Liver (tissue), 9 donors: ENCODE data around the genes NLRP1 and SLC2A4.

DNA sequence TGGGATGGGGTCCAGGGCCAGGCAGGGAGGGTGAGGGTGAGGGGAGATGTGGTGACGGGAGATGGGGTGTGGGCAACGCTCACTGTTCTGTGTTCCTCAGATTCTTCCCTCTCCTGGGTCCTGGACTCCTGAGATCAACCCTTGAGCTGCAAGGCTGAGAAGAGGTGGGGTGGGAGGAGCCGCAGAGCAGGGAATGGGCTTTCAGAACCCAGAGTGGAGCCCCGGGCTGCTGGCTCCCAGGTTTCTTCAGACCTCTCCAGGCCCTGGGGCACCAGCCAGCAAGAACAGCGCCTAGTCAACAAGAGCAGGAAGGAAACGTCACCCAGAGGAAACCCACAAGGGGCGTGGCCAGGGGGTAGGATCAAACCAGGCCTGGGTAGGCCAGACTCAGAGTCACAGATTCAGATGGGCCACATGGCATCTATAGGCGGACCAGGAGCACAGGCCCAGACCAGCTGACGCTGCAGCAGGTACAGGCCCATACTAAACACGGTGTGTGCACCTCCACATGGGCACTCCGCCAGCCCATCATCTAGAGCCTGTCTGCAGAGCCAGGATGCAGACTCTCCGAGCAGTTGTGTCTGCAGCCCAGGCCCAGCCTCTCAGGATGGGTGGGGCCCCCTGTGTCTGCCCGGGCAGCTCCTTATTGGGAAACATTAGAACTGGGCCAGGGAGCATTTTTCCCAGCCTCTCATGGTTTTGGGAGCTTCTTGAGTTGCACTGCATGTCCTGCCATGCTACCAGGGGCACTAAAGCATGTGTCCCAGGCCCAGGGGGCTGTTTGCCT, at the start of gene NLRP1:
Gene NLRP1, minus strand, starts transcription at position 300 of the 787 bp plus-strand sequence.
- PRO-cap, 5 experiments = peak in 5 of 5 experiments; most common plus-strand start position 390 of the sequence (in 2); most common minus-strand start position 265 of the sequence (in 5)
- RAMPAGE, long total RNA, 2 experiments = start-site peak on the minus strand in 1 of 2 experiments, centred at position 278 of the sequence, 94 reads per replicate
- RRBS = no CpG with 5 or more reads among the region's 13 CpGs

DNA sequence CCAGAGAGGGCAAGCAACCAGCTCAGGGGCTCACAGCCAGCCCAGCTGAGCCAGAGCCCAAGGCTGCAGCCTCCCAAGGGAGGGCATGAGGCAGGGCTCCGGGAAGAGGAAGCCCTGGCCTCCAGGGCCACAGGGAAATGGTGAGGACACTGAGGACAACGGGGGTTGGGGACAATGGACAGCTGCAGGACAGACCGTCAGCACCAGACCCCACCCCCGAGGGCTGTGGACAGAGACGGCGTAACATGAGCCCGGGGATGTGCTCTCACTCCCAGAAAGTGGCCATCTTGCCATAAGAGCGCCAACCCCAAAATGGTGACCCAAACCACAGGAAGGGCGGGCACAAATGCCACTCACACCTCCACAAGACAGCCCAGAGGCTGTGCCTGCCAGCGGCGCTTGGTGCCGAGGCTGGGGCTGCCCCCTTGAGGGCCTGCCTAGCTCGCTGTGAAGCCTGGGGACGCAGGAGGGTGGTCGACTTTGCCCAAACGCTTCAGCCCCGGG, 10.3 kb downstream of the PIMREG start:
- PRO-cap, 5 experiments = no peak in any of the 5 experiments
- RAMPAGE, long total RNA, 2 experiments = no peak in any of the 2 experiments
- RRBS = 36% methylated on average over 4 of the region's 17 CpGs

DNA sequence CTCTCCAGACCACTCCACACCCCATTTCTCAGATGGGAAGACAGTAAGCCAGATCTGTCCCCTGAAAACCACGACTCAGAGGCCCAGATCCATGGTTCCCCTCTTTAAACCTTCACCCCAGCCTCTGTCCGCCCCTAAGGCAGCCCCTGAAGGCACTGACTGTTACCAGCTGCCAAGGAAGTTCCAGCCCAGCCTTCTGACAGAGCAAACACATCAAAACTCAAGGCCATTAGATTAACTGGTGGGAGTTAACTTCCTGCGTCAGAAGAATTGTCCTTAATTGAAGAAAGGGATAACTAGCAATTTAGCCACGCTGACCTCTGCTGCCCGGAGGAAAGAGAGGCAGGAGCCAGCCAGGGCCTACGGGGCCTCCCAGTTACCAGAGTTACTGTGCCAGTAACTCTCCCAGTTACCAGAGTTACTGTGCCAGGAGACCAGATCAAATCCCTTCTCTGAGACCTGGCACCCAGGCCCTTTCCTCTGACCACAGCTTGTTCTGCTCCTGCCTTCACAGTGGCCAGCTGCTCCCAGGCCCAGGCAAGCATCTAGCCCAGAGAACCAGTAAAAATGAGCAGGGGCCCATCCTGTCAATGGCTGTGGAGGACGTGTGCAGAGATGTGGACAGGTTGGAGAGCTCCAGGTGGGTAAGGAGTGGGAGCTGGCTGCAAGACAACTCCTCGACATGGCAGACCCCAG, 2.6 kb upstream of the PITPNM3 start:
- PRO-cap, 5 experiments = peak in 2 of 5 experiments; most common plus-strand start position 331 of the sequence (in 1); most common minus-strand start position 157 of the sequence (in 2)
- RAMPAGE, long total RNA, 2 experiments = no peak in any of the 2 experiments
- RRBS = no CpG with 5 or more reads among the region's 8 CpGs

- PRO-cap, 5 experiments = peak in 5 of 5 experiments; most common plus-strand start chr17:6711319 (in 4); most common minus-strand start chr17:6711053 (in 3)
- RAMPAGE, long total RNA, 2 experiments = start-site peak on the plus strand in 1 of 2 experiments, at chr17:6711284-6711327 at its widest, 37 reads per replicate
- RRBS = no CpG with 5 or more reads among the region's 6 CpGs
Observed at GRCh38 chr17:6710836-6711384, 2.3 kb downstream of the SLC13A5 start.

DNA sequence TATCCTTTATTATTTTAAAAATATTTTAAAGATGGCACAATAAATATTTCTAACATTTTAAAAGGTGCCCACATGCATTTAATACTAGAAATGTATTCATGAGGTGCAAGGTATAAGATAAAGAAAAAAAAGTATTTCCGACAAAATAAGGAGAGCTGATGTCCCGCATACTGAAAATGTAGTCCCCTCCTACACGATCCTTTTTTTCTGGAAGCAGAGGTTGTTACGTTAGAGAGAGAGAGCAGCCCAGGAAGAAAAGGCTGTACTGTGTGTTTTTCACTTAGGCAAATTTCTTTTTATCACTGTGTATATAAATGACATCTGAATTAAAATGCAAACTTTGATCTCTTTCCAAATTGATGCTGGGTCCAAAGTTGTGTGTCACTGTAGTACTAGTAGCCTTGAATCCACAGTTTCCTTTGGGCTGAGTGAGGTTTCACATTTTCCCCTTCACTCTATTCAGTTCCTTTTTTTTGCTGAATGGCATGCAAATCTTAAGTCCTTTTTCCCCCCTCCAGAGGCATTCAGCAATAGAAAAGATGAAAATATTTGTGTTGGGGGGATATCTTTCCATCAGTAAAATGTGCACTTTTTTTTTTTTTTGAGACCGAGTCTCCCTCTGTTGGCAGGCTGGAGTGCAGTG, 7.6 kb upstream of the SLC13A5 start:
- PRO-cap, 5 experiments = peak in 1 of 5 experiments; most common minus-strand start position 209 of the sequence (in 1)
- RAMPAGE, long total RNA, 2 experiments = no peak in any of the 2 experiments
- RRBS = no CpG with 5 or more reads among the region's 5 CpGs

DNA sequence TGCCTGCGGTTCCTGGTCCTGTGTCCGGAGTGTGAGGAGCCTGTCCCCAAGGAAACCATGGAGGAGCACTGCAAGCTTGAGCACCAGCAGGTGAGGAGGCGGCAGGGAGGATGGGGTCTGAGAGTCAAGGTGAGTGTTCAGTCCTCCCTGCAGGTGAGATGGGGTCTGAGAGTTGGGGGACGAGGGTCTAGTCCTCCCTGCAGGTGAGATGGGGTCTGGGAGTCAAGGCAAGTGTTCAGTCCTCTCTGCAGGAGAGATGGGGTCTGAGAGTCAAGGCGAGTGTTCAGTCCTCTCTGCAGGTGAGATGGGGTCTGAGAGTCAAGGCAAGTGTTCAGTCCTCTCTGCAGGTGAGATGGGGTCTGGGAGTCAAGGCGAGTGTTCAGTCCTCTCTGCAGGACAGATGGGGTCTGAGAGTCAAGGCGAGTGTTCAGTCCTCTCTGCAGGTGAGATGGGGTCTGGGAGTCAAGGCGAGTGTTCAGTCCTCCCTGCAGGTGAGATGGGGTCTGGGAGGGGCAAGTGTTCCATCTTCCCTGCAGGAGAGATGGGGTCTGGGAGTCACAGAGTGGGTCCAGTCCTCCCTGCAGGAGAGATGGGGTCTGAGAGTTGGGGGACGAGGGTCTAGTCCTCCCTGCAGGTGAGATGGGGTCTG, 2.4 kb downstream of the XAF1 start:
- PRO-cap, 5 experiments = no peak in any of the 5 experiments
- RAMPAGE, long total RNA, 2 experiments = no peak in any of the 2 experiments
- RRBS = no CpG with 5 or more reads among the region's 9 CpGs

DNA sequence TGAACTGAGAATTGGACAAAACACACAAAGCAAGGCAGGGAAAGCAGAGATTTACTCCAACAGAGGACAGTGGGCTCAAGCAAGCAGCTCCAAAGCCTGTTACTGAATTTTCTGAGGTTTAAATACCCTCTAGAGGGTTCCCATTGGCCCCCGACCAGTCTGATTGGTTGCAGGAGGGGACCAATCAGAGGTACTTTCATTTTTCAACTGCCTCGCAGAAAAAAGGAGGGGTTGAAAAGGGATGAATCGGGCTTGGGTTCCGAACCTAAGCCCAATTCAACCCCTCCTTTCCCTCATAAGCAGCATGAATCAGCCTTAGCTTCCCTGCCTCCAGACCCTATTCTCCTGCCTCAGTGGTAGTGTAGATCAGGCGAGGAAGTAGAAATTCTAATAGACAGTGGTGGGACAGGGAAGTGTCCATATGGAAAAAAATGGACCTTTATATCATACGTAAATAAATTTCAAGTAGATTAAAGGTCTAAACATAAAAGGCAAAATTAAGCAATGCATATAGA, 55.5 kb upstream of the ALOX12 start:
- PRO-cap, 5 experiments = peak in 3 of 5 experiments; most common plus-strand start position 234 of the sequence (in 2); most common minus-strand start position 91 of the sequence (in 2)
- RAMPAGE, long total RNA, 2 experiments = no peak in any of the 2 experiments
- RRBS = no CpG with 5 or more reads among the region's 6 CpGs

GRCh38 chr17:7011259-7012162, 913 bp upstream of the RNASEK start:
- PRO-cap, 5 experiments = no peak in any of the 5 experiments
- RAMPAGE, long total RNA, 2 experiments = no peak in any of the 2 experiments
- RRBS = no CpG with 5 or more reads among the region's 20 CpGs

- PRO-cap, 5 experiments = no peak in any of the 5 experiments
- RAMPAGE, long total RNA, 2 experiments = no peak in any of the 2 experiments
- RRBS = 11% methylated on average over 7 of the region's 16 CpGs
Observed at GRCh38 chr17:7045890-7046652, 2.2 kb upstream of the SLC16A11 start.

DNA sequence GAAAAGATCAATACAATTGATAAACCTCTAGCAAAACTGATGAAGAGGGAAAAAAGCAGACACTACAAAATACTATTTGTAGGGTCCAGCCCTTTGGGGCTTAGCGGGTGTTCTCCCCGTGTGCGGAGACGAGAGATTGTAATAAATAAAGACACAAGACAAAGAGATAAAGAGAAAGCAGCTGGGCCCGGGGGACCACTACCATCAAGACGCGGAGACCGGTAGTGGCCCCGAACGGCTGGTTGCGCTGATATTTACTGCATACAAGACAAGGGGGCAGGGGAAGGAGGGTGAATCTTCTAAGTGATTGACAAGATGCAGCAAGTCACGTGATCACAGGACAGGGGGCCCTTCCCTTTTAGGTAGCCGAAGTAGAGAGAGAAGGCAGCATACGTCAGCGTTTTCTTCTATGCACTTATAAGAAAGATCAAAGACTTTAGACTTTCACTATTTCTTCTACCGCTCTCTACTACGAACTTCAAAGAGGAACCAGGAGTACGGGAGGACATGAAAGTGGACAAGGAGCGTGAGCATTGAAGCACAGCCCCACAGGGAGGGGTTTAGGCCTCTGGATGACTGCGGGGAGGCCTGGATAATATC, 11.3 kb upstream of the CLEC10A start:
- PRO-cap, 5 experiments = no peak in any of the 5 experiments
- RAMPAGE, long total RNA, 2 experiments = no peak in any of the 2 experiments
- RRBS = no CpG with 5 or more reads among the region's 20 CpGs

DNA sequence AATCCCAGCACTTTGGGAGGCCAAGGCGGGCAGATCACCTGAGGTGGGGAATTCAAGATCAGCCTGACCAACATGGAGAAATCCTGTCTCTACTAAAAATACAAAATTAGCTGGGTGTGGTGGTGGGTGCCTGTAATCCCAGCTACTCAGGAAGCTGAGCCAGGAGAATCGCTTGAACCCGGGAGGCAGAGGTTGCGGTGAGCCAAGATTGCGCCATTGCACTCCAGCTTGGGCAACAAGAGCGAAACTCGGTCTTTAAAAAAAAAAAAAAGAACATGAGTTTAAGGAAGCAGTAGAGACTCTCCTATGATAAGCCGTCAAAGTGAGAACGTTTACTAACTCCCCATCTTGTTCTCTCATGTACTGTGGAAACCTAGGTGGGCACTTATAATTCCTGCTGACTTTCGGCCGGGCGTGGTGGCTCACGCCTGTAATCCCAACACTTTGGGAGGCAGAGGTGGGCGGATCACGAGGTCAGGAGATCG, 6.0 kb upstream of the ASGR2 start:
- PRO-cap, 5 experiments = no peak in any of the 5 experiments
- RAMPAGE, long total RNA, 2 experiments = no peak in any of the 2 experiments
- RRBS = no CpG with 5 or more reads among the region's 16 CpGs

DNA sequence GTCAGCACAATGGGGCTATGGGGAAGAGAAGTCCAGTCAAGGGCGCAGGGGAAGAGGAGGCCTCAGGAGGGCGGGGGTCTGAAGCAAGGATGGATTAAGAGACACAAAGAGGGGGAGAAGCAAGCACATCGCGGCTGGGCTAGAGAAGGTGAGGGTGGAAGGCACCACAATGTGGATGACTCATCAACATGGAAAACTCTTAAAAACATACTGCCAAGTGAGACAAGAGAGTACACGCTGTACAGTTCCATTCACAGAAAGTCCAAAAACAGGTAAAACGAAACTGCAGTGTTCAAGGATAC, 6.3 kb downstream of the DVL2 start:
- PRO-cap, 5 experiments = no peak in any of the 5 experiments
- RAMPAGE, long total RNA, 2 experiments = no peak in any of the 2 experiments
- RRBS = no CpG with 5 or more reads among the region's 6 CpGs

DNA sequence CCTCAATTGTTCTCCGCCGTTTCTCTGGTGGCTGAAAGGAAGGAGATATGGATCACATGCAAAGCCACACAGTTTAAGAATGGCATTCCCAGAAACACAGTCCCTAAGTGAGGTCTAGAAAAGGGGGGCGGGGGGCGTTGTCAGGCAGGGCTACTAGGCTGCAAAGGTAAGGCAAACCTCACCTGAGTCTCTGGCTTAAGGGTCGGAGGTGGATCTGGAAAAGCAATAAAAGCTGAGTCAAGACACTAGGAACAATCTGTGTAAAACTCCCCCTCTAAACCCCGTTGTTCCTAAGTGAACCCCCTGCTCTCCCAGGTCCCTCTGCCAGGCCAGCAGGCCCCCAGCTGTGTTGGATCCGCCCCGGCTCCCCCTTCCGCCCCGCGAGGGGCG, 1.8 kb downstream of the PHF23 start:
- PRO-cap, 5 experiments = peak in 1 of 5 experiments; most common minus-strand start position 367 of the sequence (in 1)
- RAMPAGE, long total RNA, 2 experiments = no peak in any of the 2 experiments
- RRBS = 0% methylated on average over 5 of the region's 12 CpGs

DNA sequence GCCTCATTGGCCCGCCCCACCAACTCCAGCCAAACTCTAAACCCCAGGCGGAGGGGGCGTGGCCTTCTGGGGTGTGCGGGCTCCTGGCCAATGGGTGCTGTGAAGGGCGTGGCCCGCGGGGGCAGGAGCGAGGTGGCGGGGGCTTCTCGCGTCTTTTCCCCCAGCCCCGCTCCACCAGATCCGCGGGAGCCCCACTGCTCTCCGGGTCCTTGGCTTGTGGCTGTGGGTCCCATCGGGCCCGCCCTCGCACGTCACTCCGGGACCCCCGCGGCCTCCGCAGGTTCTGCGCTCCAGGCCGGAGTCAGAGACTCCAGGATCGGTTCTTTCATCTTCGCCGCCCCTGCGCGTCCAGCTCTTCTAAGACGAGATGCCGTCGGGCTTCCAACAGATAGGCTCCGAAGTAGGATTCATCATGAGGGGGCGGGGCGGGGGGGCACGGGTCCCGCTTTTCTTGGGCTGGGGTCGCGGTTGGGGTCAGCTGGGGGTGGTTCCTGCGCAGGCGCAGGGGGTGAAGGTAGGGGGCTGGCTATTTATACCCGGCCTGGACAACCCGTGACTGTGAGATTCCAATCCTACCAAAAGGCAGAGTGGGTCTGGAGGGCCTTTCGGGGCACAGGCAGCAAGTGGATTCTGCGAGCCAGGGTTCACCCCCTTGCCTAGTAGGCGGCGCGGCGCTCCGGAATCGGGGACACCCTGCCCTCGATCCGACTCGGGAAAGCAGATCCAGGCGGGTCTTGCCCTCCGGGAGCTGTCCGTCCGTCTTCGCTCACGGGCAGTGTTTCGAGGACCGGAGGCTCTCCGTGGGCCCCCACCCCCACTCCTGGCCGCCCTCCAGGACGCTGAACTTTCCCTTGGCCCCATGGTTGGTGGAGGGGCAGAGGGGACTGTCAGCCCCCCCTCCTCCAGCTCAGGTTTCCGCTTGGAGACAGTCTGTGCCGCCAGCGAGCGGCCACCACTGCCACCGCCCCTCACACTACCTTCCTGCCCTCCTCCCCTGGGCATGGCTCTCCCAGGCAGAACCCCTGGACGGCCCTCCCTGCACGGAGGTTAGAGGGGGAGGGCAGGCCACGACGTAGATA, at the start of gene SLC2A4:
Gene SLC2A4, plus strand, starts transcription at position 151 of the 1,079 bp plus-strand sequence.
- PRO-cap, 5 experiments = peak in 3 of 5 experiments; most common plus-strand start position 109 of the sequence (in 2)
- RAMPAGE, long total RNA, 2 experiments = no peak in any of the 2 experiments
- RRBS = 8% methylated on average over 24 of the region's 75 CpGs

GRCh38 chr17:7437982-7438898, 1.1 kb upstream of the FGF11 start:
- PRO-cap, 5 experiments = peak in 3 of 5 experiments; most common plus-strand start chr17:7438303 (in 1); most common minus-strand start chr17:7438185 (in 3)
- RAMPAGE, long total RNA, 2 experiments = no peak in any of the 2 experiments
- RRBS = 30% methylated on average over 20 of the region's 52 CpGs

GRCh38 chr17:7478590-7478874, 899 bp downstream of the ZBTB4 start:
- PRO-cap, 5 experiments = no peak in any of the 5 experiments
- RAMPAGE, long total RNA, 2 experiments = no peak in any of the 2 experiments
- RRBS = no CpG with 5 or more reads among the region's 4 CpGs

- PRO-cap, 5 experiments = no peak in any of the 5 experiments
- RAMPAGE, long total RNA, 2 experiments = no peak in any of the 2 experiments
- RRBS = no CpG with 5 or more reads among the region's 25 CpGs
Observed at GRCh38 chr17:7549310-7550007, 601 bp downstream of the TNFSF12 start.

DNA sequence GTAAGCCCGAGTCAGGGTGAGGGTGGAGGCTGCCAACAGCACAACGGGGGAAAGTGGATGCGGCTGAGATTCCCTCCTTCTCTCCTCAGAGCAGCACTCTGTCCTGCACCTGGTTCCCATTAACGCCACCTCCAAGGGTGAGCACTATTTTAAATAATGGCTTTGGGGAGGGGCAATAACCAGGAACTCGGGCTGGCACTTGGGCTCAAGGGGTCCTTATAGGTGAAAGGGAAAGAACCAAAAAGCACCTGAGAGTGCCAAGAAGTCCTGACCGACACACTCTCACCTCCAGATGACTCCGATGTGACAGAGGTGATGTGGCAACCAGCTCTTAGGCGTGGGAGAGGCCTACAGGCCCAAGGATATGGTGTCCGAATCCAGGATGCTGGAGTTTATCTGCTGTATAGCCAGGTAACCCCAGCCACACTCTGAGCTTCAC, 1.2 kb downstream of the TNFSF13 start:
- PRO-cap, 5 experiments = no peak in any of the 5 experiments
- RAMPAGE, long total RNA, 2 experiments = no peak in any of the 2 experiments
- RRBS = no CpG with 5 or more reads among the region's 9 CpGs

- PRO-cap, 5 experiments = no peak in any of the 5 experiments
- RAMPAGE, long total RNA, 2 experiments = no peak in any of the 2 experiments
- RRBS = no CpG with 5 or more reads among the region's 18 CpGs
Observed at GRCh38 chr17:7576099-7576963, 3.1 kb upstream of the CD68 start.

GRCh38 chr17:7589280-7589822, 543 bp downstream of the SOX15 start:
- PRO-cap, 5 experiments = no peak in any of the 5 experiments
- RAMPAGE, long total RNA, 2 experiments = no peak in any of the 2 experiments
- RRBS = 31% methylated on average over 9 of the region's 45 CpGs